Bronchus (tissue), 1 donor: ENCODE measurements around the genes LRRIQ1, C12orf29 and LUM.

GRCh38 chr12:82682845-82683340, 3.8 kb upstream of the TMTC2 start:
- PRO-cap = no peak

- PRO-cap = no peak
These were observed 404.3 kb downstream of the SLC6A15 start for GRCh38 chr12:84508359-84508720.

GRCh38 chr12:85035954-85036728, at the start of gene LRRIQ1:
LRRIQ1 (plus strand) TSS chr12:85036351.
- PRO-cap = no peak

- PRO-cap = unidirectional peak, plus-strand start at chr12:88035536; unidirectional peak, plus-strand start at chr12:88035801
These were observed at the start of gene C12orf29 for GRCh38 chr12:88034987-88035880. C12orf29 (plus strand) TSS chr12:88035536.

DNA sequence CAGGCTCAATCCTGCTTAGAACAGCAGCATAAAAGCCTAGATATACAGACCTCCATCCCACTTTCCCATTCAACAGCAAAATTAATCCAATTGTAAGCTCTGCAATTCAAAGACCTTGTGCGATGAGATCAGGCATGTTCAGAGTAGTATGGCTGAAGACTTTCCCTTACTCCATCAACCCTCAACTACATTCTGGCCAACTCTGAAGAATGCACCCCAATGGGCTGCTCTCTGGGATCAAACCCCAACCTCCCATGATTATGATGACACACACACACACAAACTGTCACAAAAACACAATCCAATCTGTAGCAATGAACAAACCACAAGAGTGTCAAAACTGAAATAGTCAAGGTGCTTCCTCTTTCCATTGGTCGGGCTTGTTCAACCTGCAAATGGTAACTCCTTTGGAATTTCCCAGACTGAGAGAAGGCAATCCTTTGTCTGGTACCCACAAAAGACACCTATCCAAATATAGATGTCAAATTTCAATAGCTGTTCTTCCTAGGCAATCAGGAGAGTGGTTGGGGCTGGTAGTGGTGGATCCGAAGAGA, 191.8 kb downstream of the KITLG start:
- PRO-cap = no peak

DNA sequence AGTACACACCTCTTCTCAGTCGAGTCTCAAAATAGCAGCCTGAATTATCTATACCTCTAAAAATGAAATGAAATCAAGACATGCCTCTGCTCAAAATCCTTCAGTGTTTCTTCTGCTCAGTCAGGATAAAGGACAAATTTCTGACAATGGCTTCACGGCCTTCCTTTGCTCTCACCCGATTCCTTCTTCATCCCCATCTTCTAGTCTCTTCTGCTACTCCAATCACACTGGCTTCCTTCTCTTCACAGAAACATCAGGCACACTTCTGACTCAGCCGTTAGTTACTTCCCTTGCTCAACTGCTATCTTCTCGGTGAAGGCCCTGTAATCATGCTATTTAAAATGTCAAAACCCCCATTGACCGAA, 161.2 kb downstream of the KITLG start:
- PRO-cap = no peak

DNA sequence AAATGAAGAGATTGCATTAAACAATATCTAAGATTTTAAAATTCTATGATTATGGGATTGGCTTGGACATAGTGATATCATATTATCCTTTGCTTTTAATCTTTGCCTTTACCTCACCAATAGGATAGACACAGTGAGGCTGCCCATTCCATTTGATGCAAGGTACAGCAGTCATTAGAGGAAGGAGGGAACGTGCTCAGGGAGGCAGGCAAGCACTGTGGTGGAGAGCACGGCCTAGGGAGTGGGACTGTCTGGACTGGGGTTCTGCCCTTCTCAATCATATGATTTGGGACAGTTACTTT, 154.9 kb downstream of the KITLG start:
- PRO-cap = no peak

- PRO-cap = no peak
These were observed 195.4 kb upstream of the KITLG start for GRCh38 chr12:88775634-88776141.

DNA sequence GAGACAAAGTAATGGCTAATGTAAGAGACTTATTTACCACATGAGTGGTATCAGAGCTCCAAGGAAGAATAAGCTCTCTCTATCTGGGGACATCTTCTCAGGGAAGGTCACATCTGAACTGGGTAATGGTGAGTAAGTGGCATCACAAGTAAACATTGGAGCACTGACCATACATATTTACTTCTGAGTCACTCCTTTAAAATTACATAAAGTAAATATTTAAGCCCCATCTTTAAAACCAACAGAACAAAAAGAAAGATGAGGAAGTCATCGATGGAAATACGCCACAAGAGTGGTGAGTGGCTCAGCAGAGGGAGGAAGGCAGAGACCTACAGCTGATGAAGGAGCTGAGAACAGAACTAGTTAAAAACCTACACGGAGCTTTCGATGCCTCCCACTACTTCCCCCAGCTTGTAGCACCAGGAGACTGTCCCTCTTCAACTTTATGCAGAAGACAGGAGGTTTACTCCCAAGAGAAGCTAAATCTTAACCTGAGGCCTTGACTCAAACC, 159.8 kb downstream of the DUSP6 start:
- PRO-cap = unidirectional peak, plus-strand start at position 287 of the sequence

GRCh38 chr12:89364106-89364531, 11.8 kb upstream of the DUSP6 start:
- PRO-cap = no peak

- PRO-cap = no peak
These were observed 18.4 kb upstream of the DUSP6 start for GRCh38 chr12:89370266-89371446.

- PRO-cap = no peak
These were observed 53.0 kb downstream of the ATP2B1 start for GRCh38 chr12:89655371-89656223.

GRCh38 chr12:89690760-89691047, 17.9 kb downstream of the ATP2B1 start:
- PRO-cap = no peak

GRCh38 chr12:89756986-89757533, 48.4 kb upstream of the ATP2B1 start:
- PRO-cap = no peak

DNA sequence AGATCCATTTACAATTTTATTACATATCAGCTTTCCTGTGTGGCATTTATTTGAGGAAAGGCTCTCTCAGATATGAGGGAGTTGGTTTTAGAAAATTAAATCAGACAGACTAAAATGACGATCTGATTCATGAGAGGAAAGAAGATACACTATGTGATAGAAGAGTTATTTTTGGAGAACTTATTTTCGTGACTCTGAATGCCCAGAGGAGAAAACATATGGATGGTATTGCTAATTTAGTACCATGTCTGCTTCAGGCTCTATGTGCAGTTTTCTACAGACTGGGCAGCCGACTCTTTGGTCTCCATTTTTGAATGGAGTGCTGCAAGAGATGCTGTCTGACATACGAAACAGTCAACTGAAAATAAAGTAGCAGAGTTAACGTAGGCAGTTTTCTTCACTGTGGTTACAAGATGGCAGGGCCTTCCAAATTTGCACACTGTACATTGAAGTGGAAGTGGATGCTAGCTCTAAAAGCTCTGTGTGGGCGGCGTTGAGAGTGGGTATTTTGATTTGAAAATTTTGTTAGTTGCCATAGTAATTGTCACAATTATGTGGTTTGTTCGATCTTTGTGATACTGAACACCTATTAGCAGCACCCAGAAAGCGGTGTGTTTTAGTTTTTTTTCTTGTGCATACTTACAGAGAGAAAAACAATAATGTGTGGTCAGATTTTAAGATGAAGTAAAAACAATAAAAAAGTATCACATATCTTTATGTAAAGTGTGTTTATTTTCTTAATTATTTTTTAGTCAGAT, 154.8 kb upstream of the ATP2B1 start:
- PRO-cap = no peak

GRCh38 chr12:91111321-91111749, at the start of gene LUM:
LUM (minus strand) TSS chr12:91111494.
- PRO-cap = bidirectional peak, plus-strand start at chr12:91111559, minus-strand start at chr12:91111494

- PRO-cap = no peak
These were observed 4.5 kb downstream of the DCN start for GRCh38 chr12:91177982-91178707.

DNA sequence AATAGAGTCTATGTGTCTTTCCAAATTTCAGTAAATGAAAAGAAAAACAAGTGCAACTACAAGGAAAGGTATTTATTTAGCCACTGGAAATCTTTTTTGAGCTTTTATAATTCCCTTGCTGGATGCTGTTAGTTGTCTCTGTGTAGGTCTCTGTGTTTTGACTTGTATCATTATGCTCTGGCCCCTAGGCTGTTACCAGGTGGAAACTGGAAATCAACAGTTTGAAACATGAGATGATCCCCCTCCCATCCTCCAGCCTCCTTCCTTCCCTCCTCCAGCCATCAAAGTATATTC, 890 bp upstream of the DCN start:
- PRO-cap = no peak

GRCh38 chr12:91216733-91217384, 34.2 kb upstream of the DCN start:
- PRO-cap = no peak

DNA sequence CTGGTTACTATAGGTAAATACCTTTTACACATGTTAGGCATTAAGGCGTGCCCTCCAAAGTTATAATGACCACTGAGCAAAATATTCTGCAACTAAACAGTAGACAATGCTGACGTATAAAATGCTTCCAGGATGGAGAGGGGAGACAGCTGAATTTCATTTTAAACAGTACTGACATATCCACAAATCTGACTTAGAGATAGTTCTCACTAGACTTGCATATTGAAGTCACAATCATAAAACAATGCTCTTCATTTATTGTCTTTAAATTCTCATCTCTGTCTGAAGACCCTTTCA, 144.6 kb upstream of the DCN start:
- PRO-cap = no peak